Pericardium (tissue), 1 donor: ENCODE results near the gene PFKP.

DNA sequence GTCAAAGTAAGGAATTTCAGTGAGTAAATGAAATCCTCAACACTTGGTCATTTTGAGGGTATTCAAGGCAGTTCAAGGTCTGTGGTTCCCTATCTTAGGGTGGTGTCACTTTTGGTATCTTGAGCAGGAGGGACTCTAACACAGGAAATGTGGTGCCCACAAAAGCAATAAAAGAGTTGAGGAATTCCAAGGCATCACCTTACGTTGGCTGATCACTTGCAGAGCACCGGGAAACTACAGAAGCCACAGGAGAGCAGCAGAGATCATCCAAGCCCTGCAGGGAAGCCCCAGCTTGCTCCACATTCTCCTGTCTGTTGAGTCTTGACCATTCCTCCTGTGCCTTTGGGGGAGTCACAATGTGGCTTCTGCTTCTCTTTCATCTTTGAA is 565.8 kb upstream of the ADARB2 start:
- RRBS, result no CpG with 5 or more reads among the region's 2 CpGs

- RRBS, result no CpG with 5 or more reads among the region's 13 CpGs
Observed at GRCh38 chr10:2781581-2782019, 285.7 kb upstream of the PFKP start.

GRCh38 chr10:3002653-3003101 is 64.7 kb upstream of the PFKP start:
- RRBS, result no CpG with 5 or more reads among the region's 7 CpGs

DNA sequence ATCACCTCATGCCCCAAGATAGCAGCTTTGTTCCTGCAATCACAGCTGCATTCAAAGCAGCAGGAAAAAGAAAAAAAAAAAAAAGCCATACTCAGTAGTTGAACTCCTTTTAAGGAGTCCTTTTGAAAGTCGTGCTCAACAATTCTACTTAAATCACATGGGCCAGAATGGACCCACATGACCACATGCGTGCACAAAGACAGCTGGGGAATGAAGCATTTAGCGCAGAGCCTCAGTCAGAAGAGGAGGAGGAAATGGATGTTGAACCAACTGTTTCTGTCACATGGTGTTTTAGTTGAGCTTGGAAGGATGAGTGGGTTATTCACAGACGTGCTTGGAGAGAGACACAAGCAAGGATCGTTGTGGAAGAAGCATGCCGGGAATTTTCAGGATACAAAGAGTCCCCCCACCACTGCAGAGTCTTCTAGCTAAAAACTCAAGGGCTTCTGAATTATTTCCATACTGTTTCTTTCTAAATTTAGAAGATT is 13.0 kb upstream of the PFKP start:
- RRBS, result no CpG with 5 or more reads among the region's 6 CpGs

DNA sequence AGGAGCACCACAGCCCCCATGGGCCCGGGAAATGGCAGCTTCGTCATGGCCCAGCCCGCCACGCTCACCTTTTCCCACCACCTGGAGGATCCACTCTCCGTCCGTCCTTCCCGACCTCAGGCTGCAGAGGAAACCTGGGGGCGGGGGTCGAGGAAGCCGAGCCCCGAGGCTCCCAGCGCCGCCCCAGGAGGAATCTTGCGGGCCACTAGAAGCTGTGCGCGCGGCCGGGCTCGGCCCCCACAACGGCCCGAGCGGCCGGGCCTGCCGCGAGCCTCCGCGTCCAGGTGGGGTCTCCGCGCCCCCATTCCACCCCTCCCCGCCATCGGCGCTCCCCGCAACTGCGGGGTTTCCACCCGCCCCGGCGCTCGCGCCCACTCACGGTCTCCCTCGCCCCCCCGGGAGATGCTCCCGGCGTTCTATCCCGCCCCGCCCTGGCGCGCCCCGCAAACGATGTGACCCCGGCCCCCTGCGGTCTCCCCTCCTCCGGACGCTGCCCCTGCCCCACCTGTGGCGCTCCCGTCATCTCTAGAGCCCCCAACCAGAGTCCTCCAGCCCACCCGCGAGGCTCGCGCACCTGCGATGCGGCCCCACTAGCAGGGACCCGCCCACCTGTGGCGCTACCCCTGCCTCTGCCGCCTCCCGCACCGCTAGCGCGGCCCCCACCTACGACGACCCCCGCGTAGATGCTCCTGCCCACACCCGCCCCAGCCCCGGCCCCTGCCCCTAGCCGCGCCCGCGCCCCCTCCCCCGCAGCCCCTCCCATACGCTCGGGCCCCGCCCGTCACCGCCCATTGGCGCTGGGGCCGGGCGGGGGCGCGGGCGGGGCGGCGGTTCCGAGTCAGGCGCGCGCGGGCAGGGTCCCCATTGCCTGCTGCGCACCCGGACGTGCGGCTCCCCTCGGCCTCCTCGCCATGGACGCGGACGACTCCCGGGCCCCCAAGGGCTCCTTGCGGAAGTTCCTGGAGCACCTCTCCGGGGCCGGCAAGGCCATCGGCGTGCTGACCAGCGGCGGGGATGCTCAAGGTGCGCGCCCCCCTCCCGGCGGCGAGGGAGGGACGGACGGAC is at the start of gene PFKP:
PFKP (plus strand) TSS at position 864 of the 1,065 bp plus-strand sequence.
- RRBS, result 2% methylated on average over 68 of the region's 122 CpGs

DNA sequence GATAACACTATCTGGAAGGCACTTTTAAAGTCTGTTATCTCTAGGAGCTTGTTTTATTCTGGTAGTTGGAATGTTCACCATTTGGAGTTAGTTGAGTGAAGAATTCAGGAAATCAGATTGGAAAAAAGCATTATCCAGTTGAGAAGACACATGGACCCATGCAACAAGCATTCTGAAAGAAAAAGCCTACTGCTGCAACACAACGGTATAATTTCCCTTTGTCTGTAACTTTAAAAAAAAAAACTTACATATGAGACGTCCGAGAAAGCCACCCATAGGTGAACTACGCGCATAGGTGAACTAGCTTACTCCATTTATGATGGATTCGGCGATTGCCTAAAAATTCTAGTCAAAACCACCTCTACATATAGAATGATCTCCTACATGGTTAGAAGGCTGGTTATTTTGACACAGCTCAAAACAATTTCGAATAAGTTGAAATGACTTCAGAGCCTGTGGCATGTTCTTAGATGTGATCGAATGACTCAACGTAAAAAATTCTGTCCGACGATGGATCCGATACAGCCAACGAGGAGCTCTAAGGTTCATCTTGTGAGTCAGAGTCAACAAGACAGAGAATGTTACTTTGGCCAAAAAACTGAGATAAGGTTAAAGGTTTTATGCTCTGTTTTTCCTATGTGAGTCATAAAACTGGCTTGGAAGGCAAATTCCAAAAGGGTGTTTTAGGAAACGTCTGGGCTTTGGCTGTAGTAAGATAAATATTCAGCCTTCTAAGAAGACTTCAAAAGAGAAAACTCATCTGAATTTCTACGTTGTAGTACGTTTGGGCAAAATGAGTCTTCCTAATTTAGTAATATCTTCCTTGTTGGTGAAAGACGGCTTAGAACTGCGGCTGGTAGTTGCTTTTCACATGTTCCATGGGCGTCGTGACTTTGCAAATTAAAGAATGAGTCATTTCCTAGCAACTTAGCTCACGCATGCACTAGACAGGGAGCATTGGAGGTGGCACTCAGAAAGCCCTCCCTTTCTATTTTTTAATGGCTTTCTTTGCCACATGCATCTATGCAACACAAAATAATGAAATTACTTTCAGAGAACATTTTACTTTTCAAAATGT is 28.0 kb downstream of the PFKP start:
- RRBS, result no CpG with 5 or more reads among the region's 22 CpGs

DNA sequence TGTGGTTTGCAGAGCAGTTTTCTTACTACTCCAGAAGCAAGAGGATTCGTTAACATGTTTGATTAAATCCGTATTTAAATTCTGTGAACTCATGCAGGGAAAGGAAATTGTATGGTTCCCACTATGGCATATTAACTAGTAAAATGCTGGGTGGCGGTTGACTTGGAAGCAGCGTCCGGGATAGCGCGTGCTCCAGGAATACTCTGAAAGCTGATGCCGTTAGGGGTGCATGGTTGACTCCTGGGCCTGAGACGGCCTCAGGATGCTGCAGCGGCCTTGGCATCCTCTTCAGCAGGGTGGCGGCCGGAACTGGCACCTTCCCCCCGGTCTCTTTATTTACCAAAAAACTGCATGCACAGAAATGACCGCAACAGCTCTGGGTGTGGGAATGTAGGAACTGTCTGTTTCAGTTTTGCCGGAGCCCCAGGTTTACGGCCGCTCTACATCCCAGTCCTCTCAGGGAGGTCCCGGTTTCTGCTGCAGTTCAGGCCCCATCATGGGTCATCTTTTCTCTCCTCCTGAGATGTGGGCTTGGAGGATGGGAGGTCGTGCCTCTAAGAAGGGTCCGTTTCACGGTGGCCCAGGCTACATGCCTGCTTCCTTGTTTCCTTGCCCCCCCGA is 28.8 kb downstream of the PFKP start:
- RRBS, result 59% methylated on average over 5 of the region's 22 CpGs

DNA sequence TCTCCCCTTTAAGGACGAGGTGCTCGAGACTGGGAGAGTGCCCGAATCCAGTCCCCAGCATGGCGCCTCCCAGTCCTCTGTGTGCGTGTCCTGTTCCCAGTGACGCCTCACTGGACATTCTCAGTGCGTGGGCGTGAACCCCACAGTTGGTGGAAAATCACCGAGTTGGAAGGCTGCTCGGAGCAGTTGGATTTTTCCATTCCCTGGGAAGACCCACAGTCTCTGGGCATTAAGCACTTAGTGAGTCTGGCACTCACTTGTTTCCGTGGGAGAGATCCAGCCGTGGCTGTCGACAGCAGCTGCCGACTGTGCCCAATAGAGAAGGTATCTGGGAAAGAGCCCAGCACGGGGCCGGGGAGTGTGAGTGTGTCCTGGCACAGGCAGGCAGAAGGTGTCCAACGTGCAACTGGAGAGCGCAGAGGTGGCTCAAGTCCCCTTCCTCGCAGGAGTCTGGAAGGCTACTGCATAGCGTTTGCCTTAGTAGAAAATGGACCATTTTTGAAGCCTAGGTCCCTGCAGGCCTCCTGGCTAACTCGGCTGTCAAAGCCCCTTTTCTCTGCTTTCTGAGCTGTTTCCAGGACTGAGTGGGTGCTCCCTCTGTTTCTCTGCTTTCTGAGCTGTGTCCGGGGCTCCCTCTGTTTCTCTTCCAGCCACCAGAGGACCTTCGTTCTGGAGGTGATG is 37.3 kb downstream of the PFKP start:
- RRBS, result 87% methylated on average over 1 of the region's 23 CpGs

- RRBS, result no CpG with 5 or more reads among the region's 19 CpGs
Observed at GRCh38 chr10:3143390-3143832, 29.2 kb downstream of the PITRM1 start.

DNA sequence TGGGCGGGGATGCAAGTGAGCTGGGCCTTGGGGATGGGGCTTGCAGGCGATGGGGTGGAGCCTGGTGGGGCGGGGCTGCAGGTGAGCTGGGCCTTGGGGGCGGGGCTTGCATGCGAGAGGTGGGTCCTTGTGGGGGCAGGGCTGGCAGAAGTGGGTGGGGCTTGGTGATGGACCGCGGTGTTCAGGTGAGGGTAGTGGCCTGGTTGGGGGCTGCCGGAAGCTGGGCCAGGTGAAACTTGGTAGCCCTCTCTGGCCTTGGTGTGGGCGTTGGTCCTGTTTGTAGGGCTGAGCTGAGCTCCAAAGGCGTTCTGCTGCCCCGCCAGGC is 745 bp upstream of the PITRM1 start:
- RRBS, result no CpG with 5 or more reads among the region's 11 CpGs

DNA sequence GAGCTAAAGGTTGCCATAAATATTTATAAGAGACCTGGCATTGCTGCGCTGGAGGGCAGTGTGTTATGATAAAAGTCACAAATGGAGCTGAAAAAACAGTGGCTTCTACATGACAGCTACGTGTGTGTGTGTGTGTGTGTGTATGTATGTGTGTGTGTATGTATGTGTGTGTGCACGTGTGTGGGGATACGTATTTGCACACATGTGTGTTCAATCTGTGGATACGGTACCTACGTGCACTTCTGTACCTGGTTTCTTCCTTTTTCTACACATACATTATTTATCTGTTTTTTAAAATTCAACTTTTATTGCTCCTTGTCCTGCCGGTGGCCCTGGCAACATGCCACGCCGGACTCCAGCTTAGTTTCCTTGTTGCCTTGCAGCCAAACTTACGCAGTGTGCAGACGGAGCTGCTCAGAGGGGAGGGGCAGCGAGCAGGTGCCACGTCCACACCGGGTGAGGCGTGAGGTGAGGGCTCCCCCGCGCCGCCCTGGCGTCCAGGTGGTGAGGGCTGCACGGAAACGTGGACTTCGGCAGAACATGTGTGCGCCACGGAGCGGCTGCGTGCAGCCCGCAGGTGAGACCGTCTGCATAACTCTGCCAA is 115.3 kb upstream of the PITRM1 start:
- RRBS, result 84% methylated on average over 4 of the region's 28 CpGs

DNA sequence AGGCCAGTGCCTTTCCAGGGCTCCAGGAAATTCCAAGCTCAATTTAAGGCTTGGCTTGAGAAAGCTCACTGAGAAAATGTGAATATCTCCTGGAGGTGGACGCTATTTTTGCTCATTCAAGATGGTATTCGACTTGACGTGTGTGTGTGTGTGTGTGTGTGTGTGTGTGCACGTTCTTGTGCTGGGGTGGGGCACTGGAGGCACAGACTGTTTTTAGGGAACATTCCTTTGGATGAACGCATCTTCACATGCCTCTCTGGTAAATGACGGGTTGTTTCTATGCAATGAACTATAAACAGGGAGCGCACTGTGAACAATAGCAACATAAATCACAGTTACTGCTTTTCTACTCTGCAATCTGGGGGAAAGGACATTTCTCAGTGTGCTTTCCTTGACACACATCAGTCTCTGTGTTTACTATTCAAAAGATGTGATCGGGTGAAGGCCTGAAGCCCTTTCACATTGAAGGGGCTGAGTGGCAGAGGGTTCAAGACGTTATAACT is 120.0 kb upstream of the PITRM1 start:
- RRBS, result no CpG with 5 or more reads among the region's 9 CpGs

GRCh38 chr10:3538771-3539516 is 246.1 kb downstream of the KLF6 start:
- RRBS, result no CpG with 5 or more reads among the region's 23 CpGs

DNA sequence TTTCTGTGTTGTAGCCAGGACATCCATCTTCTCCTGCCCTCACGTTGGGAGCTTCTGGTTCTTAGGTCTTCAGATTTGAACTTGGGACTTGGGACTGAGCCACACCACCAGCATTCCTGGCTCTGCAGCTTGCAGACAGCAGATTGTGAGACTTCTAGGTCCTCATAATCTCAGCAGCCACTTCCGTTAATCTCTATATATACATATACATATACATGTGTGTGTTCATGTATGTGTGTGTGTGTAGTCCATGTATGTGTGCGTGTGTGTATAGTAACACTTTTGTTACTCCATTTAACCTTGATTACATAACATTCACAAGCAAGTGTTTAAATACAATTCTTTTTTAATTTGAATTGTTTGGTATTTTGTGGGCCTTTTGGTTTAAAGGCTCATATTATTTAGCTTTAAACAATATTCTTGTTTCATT is 42.7 kb downstream of the KLF6 start:
- RRBS, result no CpG with 5 or more reads among the region's 3 CpGs

DNA sequence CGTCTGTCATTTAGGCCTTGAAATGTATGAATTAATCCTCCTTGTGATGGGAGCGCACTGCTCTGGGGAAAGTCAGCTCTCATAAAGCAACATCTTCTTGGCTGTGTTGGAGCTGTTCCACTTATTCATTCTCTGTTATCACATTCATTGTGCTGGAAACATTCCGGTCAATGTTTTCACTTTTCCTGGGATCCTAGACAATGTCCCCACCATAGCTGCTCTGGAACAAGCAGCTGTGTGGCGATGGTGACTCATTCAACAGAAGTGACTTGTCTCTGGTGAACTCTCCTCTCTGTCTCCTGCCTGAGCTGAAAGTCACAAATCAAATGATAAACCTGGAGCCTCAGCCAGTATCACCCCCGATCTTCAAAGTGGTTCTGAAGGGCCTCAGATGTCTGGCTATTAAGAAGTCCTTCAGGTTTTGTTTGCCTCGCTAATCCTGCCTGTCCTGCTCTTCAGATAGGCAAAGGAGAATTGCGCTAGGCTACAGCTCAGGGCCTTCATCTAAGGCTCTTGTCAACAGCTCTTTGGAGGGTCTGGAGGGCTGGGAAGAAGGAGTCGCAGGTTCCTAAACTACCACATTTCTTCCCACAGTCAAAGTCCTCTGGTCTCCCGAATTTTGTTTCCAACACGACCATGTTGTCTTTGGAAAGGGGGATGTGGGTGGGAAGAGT is 29.4 kb downstream of the KLF6 start:
- RRBS, result no CpG with 5 or more reads among the region's 10 CpGs

DNA sequence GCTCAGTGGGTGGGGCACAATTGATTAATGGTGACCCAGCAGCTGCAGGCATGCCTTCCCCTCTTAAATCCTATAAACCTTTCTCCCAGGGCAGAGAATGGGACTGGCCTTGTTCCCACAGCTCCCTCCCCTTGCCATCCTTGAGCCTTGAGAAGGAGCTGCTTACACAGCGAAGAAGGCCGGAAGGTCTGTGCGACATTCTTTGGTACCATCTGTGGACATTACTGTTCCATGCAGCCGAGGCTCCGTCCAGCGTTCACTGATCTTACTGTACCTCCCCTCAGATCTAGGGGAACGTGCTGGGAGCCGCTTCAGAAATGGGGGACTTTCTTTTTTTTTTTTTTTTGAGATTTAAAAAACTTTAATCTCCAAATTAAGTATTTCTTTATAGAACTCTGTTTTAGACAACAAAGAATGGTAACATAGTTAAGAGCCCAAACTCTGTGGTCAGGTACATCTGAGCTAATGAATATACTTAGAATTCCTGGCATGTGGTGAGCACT is 14.3 kb downstream of the KLF6 start:
- RRBS, result no CpG with 5 or more reads among the region's 8 CpGs

DNA sequence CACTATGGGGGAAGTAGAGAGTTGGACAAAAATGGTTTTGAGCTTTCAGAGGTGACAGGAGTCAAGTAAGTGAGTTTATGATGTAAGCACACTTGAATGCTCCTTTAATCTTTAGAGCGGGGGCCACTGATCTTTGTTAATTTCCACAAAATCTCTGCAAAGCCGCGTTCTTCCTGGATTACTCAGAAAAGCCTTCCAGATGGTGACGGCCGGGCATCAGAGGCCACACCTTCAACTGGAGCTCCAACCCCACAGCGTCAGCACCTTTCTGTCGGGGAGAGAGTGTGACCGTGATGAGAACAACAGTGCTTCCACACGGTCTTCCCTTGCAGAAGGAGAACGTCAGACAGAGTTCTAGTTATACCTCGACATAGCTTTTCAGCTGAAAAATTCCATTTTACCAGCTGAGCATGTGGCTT is 35.3 kb upstream of the KLF6 start:
- RRBS, result no CpG with 5 or more reads among the region's 11 CpGs

GRCh38 chr10:3823530-3824067 is 38.6 kb upstream of the KLF6 start:
- RRBS, result no CpG with 5 or more reads among the region's 2 CpGs

GRCh38 chr10:3866401-3866785 is 81.4 kb upstream of the KLF6 start:
- RRBS, result no CpG with 5 or more reads among the region's 3 CpGs